Ishikawa (cell line): Measurements from ENCODE around the genes RGN, NDUFB11, UBA1, HDAC6 and CCDC120.

- RRBS: no CpG with 5 or more reads among the region's 4 CpGs
These were observed 53.1 kb downstream of the CHST7 start for GRCh38 chrX:46626714-46626919.

DNA sequence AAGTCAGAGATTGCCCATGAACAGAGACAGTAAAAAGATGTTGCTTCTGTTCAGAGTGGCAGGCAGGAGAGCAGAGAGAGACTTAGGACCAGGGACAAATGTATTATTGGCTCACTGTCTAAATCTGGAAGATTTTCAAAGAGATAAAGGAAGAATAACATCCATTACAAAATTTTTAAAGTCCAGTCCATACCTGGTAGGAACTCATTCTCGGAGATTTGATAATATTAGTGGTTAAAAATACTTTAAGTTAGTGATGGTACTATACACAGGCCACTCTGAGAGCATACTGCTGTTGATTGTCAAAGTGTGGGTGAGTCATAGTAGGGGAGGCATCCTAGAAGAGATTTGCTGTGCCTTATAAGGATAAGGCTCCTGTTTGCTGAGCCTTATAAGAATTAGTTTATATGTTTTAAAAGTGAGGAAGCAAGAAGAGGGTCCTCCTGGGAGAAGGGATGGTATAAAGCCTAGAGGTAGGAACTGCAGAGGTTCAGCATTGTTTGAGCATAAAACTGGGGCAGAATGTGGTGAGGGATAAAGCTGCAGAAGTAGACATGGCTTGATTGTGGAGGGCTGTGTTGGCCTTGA, 53.1 kb downstream of the JADE3 start:
- RRBS: no CpG with 5 or more reads among the region's 1 CpG

- RRBS: 91% methylated on average over 22 of the region's 66 CpGs
These were observed at the start of gene RGN for GRCh38 chrX:47077988-47079162. RGN (plus strand) TSS chrX:47078443.

DNA sequence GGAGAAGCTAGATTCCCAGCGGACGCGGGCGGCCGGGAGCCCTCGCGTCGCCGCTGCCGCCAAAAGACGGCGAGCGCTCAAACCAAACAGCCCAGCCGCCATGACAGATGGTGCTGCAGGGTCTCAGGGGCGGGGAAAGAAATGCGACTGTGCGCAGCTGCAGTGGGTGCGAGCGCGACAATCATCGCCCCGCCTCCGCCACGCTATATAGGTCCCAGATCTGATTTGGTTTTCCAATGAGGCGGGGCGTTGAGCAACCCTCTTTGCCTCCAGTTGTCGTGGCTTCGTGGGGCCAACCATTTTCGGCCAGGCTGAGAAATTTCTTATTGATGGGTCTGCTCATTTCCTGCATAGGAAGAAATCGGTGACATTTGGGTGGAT, at the start of gene NDUFB11:
NDUFB11 (minus strand) TSS at position 125 of the 381 bp plus-strand sequence.
- RRBS: no CpG with 5 or more reads among the region's 30 CpGs

DNA sequence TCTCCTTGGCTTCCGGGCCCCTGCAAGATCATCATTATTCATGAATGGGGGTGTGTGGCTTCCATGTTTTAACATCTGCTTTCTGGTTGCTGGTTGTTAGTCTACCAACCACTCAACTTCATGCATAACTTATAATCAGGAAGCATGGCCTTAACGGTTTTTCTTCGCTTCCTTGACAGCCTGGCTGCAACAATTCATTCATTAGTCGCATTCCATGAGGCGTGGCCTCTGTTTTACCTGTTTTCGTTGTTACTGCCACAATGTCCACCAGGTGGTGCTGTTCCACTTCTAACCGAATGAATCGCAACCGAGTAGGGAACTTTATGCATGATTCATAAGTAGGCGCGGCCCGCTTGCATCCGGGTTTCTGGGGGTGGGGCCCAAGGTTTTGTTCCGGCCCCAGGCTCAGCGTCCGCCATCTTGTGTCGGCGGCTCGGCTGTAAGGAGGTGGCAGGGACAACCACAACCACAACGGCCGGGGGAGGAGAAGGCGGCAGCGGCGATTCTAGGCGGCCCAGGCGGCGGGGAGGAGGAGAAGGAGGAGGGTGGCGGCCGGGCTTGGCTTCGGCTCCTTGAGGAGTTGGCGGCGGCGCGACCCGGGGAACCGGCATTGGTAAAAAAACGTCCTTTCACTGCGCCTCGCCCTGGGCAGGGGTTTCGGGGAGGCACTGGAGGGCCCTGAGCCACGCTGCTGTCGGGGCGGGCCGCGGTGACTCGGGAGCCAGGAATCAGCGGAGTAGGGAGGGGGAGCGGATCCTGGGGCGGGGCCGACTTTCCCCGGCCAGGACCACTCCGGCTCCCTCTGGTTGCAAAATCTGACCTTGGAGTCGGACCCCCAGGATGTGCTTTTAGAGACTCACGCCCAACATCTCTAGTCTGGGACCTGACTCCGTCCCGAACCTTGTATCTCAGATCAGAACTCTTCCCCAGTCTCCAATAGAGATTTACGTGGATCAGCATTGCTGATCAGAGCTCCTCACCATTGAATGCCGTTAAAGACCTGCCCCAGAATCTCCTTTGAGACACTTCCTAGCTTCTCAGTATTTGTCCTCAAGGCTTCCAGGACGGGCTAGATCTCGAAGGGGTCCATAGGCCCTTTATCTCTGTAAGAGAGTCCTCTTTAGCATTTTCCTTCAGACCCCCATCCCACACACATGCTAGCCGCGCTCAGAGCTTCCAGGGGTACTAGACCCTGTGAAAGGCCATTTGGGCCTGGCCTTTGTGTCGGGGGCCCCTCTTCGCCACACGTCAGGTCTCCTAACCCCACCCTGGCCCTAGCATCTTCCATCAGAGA, at the start of gene UBA1:
UBA1 (plus strand) TSS at position 418 of the 1,294 bp plus-strand sequence.
- RRBS: 2% methylated on average over 17 of the region's 65 CpGs

DNA sequence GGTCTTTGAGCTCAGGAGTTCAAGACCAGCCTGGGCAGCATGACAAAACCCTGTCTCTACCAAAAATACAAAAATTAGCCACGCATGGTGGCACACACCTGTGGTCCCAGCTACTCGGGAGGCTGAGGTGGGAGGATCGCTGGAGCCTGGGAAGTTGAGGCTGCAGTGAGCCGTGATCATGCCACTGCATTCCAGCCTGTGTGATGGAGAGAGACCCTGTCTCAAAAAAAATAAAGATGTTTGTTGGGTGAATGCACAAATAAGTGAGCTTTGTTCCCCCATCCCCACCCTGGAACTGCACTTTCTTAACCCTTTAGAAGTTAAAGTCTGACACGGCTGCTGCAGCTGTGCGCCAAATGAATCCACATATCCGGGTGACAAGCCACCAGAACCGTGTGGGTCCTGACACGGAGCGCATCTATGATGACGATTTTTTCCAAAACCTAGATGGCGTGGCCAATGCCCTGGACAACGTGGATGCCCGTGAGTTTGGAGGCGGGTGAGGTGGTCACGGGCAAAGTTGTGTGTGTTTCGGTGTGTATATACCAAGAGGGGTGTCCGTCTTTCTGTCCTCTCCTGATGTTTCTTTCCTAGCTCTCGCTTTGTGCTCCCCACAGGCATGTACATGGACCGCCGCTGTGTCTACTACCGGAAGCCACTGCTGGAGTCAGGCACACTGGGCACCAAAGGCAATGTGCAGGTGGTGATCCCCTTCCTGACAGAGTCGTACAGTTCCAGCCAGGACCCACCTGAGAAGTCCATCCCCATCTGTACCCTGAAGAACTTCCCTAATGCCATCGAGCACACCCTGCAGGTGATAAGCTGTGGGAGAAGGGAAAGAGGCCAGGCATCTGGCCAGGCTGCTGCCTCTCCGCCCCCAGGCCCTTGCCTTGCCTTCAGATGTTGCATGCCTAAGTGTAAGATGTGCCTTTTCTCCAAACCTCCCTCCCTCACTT, 12.3 kb downstream of the UBA1 start:
- RRBS: no CpG with 5 or more reads among the region's 25 CpGs

- RRBS: no CpG with 5 or more reads among the region's 18 CpGs
These were observed 48.3 kb upstream of the ZNF157 start for GRCh38 chrX:47321962-47322505.

DNA sequence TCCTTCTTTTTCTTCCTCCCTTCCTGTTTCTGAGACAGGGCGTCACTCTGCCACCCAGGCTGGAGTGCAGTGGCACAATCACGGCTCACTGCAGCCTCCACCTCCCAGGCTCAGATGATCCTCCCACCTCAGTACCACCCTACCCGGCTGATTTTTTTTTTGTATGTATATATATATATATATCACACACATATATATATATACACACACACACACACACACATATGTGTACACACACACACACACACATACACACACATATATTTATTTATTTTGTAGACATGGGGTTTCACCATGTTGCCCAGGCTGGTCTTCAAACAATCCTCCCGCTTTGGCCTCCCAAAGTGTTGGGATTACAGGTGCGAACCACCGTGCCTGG, 20.3 kb downstream of the ZNF41 start:
- RRBS: no CpG with 5 or more reads among the region's 6 CpGs

GRCh38 chrX:47637386-47638128, 7.8 kb upstream of the CFP start:
- RRBS: 90% methylated on average over 4 of the region's 29 CpGs

DNA sequence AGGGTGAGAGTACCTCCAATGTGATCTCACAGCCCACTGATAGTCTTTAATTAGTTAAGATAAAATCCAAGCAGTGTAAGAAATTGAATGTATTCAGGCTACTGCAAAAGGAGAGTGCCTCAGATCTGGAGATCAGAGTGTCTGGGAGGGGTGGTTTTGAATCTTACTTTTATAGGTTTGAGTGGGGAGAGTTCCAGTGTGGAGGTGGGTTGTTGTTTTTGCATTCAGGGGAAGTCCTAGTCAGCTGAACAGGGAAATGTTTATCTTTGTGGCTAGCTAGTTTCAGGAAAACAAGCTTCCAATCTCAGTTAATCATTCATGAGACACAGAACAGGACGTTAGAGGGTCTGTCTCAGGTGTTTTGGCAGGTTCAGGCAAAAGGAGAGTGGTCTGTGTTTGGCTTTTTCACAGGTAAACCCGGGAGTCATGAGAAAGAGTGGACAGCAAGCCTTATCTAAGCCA, 26.0 kb downstream of the ZNF81 start:
- RRBS: no CpG with 5 or more reads among the region's 2 CpGs

DNA sequence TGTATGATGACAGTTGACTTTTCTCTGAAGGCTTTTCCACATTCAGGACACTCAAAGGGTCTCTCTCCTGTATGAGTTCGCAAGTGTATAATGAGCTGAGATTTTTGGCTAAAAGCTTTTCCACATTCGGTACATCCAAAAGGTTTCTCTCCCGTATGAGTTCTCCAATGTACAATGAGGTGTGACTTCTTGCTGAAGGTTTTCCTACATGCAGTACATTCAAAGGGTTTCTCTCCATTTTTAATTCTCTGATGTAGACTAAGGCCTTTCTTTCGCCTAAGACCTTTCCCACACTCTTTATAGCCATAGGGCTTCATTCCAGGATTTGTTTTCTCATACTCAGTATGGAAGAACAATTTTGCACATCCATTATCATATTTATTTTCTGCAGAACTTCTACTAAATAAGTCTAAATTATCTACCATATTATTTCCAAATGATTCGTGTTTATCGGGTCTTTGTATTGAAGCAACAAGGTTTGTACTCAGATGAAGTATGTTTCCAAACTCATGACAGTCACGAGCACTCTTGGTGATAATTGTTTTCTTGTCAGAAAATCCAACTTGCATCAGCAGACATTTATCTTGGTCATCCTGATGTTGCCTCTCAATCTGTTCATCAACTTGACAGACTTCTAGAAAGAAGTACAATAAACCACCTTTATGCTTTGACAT, 26.5 kb downstream of the ZNF182 start:
- RRBS: no CpG with 5 or more reads among the region's 7 CpGs

GRCh38 chrX:48466753-48467908, 2.9 kb downstream of the SLC38A5 start:
- RRBS: 77% methylated on average over 1 of the region's 27 CpGs

DNA sequence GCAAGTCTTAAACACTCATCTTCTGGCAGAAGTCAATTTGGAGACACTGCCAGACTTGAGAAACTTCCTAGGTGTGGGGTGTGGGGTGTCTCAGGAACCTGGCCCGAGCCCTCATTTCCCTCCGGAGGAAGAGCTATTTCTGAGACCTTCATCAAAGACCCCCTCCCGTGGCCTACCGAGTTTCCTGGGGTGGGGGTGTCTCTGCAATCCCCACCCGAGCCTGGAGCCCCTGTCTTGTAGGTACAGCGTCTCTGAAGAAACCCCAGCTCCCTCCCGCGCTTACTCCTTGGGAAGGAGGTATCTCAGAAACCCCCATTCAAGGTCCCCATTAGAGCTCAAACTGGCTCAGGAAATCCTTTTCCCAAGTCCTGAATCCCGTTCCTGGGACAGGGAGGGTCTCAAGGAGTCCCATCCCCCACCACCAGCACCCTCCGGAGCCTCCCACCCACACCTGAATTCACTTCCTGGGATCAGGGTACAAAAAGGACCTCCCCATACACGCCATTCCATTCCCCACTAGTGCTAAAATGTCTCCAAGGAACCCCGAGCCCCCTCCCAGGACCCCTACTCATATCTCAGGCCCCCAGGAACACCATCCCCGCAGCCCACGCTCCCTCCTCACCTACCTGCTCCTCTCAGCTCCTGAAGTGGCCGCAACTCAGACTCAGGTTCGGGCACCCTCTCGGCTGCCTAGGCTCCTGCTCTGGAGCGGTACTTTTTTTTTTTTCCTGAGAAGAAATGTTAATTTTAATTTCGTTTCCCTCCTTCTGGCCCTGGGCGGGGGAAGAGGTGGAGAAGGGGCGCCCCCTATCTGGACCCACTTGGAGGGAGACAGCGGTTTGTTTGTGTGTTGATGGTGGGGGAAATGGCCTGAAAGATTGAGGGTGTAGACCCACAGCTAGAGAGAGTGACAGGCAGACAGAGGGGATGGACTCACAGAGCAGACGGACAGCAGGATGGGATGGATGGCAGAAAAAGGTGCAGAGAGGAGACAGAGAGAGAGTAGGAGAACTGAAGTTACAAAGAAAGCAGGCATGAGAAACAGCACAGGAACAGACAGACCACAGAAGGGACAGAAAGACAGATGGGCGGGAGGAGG, 1.0 kb downstream of the SLC38A5 start:
- RRBS: no CpG with 5 or more reads among the region's 24 CpGs

DNA sequence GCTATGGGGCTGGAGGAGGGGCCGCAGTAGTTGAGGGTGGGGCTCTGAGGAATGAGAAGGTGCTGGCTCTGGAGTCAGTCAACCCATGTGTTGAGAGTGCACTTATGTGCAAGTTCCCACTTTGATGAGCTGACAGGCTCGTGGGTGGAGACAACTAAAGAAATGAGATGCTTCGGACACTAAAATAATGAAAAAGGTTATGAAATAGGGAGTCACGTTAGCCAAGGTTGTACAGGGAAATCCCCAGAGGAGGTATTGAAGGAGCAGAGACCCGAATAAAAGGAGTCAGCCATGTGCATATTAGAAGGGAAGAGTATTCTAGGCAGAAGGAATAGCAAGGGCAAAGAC, 648 bp downstream of the TBC1D25 start:
- RRBS: no CpG with 5 or more reads among the region's 5 CpGs

DNA sequence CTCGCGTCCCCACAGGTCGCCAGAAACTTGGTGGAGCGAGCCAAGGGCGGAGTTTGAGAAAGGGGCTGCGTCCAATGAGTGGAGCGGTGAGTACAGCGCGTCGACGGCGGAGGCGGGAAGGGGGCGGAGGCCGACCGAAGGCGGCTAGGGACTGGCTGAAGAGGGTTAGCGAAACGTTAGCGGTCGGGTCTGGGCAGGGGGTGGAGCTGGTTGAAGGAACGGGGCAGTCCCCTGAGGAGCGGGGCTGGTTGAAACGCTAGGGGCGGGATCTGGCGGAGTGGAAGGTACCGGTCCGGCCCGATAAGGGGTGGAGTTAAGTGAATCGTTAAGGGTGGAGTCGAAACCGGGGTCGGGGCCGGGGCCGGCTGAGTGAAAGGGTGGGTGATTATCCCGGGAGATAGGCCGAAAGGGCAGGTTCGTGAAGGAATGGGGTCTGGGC, at the start of gene HDAC6:
HDAC6 (plus strand) TSS at position 209 of the 439 bp plus-strand sequence.
- RRBS: no CpG with 5 or more reads among the region's 38 CpGs

DNA sequence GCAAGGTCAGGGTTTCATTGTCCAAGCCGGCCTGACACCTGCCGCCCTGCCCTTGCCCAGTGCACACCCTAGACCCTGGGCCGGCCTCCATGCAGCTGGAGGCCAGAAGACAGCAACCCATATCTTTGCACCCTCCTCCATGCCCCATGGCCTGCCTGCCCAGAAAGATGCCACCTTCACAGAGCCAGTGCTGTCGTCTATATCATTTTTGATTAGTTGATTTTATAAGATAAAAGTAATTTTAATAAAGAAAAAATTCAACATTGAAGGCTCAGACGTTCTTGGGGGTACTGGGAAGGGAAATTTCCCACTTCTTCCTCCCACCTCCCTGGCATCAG, 3.6 kb upstream of the PIM2 start:
- RRBS: 14% methylated on average over 1 of the region's 5 CpGs

GRCh38 chrX:48970972-48971642, 537 bp downstream of the KCND1 start:
- RRBS: no CpG with 5 or more reads among the region's 11 CpGs

GRCh38 chrX:49058681-49059141, at the start of gene CCDC120:
CCDC120 (plus strand) TSS chrX:49058999.
- RRBS: 2% methylated on average over 2 of the region's 4 CpGs

GRCh38 chrX:49060734-49061278, 2.0 kb downstream of the CCDC120 start:
- RRBS: no CpG with 5 or more reads among the region's 3 CpGs

DNA sequence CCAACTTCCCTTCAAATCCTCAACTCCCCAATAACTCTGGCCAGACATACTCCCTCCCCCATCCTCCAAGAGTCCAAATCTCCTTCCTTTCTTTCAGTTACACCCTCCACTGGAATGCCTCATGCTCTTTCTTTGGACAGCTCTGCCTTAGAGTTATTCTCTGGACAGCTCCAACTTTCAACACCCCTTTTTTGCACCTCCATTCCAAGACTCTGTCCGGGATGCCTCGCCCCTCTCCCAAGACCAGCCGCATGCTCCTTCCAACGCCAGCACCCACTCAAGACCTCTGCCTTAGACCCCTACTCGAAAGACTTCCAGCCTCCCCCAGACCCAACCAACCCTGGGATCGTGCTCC, 298 bp downstream of the WDR45 start:
- RRBS: no CpG with 5 or more reads among the region's 6 CpGs